Cerebellum (tissue), 5 donors: ENCODE measurements around a stretch of chr6.

DNA sequence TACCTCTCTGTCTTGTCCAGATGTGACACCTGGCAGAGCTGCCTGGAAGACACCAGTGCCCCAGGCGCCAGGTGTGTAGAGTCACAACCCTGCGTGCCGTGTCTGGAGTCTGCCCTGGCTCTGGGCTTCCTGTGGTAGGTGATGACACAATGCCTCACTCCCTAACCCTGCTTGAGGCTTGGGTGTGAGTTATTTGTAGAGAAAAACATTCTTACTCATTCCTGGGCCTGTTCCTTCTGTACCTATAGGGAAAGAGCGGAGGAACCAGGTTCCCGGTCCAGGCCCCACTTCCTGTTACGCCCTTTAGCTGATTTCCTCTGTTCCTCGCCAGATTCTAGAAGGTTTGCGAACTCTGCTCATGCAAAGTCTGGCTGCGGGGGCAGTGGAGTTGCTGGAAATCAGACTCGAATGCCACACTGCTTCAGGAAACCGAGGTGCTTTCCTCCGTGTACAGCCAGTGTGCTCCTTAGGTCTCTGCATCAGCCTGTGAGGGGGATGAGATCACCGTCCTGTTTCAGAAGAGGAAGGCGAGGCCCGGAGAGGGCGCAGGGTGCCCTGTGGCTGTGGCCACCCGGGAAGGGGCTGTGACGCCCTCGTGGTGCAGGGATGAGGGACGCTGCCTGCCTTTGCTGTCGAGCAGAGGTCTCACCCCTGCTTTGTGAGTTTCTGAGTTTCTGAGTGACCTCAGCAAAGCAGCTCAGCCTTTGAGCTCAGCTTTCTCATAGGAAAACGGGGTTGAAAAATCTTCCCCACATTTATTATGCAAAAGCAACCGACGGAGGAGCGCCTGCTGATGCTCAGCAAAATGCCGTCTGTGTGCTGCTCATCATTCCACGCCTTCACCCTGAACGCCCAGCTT is 67.0 kb upstream of the DUSP22 start:
- PRO-cap, 3 experiments: no peak in any of the 3 experiments
- RAMPAGE, long total RNA: no peak

GRCh38 chr6:347181-347691 is 44.3 kb upstream of the IRF4 start:
- PRO-cap, 3 experiments: no peak in any of the 3 experiments
- RAMPAGE, long total RNA: no peak

GRCh38 chr6:392456-393527 is 1.2 kb downstream of the IRF4 start:
- PRO-cap, 3 experiments: no peak in any of the 3 experiments
- RAMPAGE, long total RNA: no peak

DNA sequence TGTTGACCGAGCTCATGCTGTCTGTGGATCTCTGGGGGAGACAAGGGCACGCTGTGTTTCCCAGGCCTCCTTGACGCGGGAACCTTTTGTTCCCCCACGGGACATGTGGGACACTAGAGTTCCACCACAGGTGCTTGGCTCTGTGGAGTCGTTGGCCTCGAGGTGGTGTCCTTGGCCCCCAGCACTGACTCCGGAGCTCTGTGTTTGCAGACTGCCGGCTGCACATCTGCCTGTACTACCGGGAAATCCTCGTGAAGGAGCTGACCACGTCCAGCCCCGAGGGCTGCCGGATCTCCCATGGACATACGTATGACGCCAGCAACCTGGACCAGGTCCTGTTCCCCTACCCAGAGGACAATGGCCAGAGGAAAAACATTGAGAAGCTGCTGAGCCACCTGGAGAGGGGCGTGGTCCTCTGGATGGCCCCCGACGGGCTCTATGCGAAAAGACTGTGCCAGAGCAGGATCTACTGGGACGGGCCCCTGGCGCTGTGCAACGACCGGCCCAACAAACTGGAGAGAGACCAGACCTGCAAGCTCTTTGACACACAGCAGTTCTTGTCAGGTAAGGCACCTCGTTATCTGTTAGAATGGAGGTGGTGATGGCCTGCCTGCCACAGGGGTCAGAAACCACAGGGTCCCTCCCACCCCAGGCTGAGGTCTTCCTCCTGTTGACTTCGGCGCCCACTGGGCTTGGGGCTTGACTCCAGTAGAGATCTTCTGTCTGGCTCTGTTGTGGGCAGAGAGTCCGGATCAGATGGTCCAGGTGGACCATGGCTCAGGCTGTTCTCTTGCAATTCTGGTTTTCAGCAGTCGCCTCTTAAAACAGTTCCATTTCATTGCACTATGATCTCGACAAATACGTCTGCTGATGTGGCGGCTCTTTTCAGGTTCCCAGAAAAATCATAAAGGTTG is 9.9 kb downstream of the IRF4 start:
- PRO-cap, 3 experiments: no peak in any of the 3 experiments
- RAMPAGE, long total RNA: no peak

DNA sequence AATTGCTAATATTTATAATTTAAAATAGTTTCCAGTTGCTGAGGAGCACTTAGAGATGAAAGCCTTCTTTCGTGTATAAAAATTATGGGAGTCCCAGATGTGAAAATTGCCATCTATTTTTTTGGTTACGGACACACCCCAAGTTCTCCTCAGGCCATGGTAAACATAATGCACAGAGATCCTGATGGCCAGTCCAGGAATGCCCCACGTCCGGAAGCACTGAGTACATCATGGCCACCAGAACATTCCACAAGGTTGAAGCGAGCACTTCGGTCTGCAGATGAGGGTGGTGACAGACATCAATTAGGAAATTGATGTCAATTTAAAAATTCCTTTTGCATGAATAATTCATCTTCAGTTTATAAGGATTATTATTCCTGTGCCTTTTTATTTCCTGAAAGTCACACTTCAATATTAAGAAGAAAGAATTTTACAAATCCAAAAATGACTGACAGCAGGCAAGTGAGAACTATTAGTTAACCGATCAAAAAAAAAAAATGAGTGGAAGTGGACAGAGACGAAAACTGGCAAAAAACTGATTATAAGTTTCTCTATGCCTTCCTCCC is 13.2 kb upstream of the EXOC2 start:
- PRO-cap, 3 experiments: no peak in any of the 3 experiments
- RAMPAGE, long total RNA: no peak

- PRO-cap, 3 experiments: no peak in any of the 3 experiments
- RAMPAGE, long total RNA: no peak
These were observed 121.5 kb upstream of the EXOC2 start for GRCh38 chr6:814394-814862.

DNA sequence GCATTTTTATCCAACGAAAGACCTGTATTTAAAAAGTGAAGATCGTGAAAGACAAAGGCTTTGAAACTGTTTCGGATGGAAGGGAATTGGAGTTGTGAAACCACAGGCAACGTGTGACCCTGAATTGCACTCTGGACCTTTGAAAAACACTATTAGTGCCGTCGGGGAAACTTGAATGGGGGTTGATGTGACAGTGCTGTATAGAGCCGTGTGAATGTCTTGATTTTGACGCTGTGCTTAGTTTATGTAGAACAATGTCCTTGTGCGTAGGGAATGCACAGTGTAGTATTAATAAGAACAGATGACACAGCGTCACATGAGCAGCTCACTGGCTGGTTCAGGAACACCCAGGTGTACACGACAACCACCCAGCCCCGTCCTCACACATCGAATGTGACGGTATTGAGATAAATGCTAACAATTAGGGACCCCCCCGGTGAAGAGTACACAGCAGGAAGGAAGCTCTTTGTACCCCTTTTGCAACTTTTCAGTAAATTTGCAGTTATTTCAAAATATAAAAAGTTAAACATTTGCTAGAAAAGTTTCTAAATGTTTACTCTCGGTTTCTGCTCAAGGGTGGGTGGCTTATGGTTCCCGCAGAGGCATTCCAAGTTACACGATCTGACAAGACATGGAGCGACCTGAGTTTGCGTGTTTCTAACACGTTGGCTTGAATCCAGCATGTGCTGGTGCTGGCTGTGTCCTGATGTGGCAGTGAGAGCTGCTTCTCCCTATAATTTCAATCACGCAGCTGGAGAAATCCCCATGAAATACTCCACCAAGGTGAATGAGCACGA is 207.9 kb upstream of the EXOC2 start:
- PRO-cap, 3 experiments: no peak in any of the 3 experiments
- RAMPAGE, long total RNA: no peak

GRCh38 chr6:1287066-1287691 is 24.7 kb upstream of the FOXQ1 start:
- PRO-cap, 3 experiments: no peak in any of the 3 experiments
- RAMPAGE, long total RNA: no peak

DNA sequence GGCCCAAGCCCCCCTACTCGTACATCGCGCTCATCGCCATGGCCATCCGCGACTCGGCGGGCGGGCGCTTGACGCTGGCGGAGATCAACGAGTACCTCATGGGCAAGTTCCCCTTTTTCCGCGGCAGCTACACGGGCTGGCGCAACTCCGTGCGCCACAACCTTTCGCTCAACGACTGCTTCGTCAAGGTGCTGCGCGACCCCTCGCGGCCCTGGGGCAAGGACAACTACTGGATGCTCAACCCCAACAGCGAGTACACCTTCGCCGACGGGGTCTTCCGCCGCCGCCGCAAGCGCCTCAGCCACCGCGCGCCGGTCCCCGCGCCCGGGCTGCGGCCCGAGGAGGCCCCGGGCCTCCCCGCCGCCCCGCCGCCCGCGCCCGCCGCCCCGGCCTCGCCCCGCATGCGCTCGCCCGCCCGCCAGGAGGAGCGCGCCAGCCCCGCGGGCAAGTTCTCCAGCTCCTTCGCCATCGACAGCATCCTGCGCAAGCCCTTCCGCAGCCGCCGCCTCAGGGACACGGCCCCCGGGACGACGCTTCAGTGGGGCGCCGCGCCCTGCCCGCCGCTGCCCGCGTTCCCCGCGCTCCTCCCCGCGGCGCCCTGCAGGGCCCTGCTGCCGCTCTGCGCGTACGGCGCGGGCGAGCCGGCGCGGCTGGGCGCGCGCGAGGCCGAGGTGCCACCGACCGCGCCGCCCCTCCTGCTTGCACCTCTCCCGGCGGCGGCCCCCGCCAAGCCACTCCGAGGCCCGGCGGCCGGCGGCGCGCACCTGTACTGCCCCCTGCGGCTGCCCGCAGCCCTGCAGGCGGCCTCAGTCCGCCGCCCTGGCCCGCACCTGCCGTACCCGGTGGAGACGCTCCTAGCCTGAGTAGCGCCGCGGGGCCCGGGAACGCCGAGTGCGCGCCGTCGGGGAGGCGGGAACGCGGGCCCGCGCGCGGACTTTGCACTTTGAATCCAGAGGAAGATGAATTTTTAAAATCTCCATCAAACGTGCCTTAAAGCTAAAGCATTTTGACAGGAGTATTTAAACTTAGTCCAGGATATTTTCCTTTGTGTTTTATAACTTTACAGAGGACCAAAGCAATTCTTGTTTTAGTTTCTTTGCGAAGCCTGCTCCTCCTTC is 1.5 kb downstream of the FOXQ1 start:
- PRO-cap, 3 experiments: no peak in any of the 3 experiments
- RAMPAGE, long total RNA: no peak

GRCh38 chr6:1390449-1390814 is 1.1 kb downstream of the FOXF2 start:
- PRO-cap, 3 experiments: no peak in any of the 3 experiments
- RAMPAGE, long total RNA: no peak

GRCh38 chr6:1606058-1606336 is 3.7 kb upstream of the FOXC1 start:
- PRO-cap, 3 experiments: no peak in any of the 3 experiments
- RAMPAGE, long total RNA: no peak

DNA sequence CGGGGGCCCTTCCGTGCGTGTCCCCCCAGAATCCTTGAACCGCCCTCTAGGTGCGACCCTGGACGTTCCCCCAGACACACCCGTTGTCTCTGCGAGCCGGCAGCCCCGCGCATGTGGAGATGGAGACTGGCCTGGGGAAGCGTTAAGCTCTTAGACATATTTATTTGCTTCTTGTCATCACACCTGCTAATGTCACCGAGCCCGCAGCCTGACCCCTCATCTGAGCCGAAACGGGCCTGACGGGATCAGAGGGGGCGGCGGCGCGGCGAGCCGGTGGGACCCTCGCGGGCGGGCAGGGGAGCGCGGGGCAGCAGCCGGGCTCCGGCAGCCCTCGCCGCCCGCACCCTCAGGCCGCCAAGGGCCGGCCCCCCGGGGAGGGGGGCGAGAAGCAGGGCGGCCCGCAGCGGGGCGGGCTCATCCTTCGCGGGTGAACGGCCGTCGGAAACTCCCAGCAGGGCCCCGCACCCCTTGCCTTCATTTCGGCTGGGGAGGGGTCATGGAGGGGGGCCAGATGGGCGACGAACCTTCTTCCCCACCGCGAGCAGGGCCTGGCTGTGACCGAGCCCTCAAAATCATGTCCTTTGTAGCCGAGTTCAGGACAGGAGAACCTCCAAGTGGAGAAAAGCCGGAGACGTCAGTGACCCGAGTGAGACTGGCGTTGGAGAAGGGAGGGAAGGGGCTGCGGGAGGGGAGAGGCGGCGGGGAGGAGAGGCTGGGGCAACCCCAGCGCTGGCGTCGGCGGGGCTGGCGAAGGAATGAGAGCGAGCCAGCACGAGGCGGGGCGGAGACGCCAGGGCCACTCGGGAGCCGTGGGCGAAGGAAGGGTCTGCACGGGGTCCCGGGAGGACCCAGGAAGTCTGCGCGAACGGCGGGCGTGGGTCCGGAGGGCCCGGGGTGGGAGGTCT is 733 bp upstream of the FOXC1 start:
- PRO-cap, 3 experiments: no peak in any of the 3 experiments
- RAMPAGE, long total RNA: no peak

GRCh38 chr6:1611702-1612288 is 2.1 kb downstream of the FOXC1 start:
- PRO-cap, 3 experiments: no peak in any of the 3 experiments
- RAMPAGE, long total RNA: no peak

GRCh38 chr6:1613288-1613840 is 3.6 kb downstream of the FOXC1 start:
- PRO-cap, 3 experiments: no peak in any of the 3 experiments
- RAMPAGE, long total RNA: no peak

DNA sequence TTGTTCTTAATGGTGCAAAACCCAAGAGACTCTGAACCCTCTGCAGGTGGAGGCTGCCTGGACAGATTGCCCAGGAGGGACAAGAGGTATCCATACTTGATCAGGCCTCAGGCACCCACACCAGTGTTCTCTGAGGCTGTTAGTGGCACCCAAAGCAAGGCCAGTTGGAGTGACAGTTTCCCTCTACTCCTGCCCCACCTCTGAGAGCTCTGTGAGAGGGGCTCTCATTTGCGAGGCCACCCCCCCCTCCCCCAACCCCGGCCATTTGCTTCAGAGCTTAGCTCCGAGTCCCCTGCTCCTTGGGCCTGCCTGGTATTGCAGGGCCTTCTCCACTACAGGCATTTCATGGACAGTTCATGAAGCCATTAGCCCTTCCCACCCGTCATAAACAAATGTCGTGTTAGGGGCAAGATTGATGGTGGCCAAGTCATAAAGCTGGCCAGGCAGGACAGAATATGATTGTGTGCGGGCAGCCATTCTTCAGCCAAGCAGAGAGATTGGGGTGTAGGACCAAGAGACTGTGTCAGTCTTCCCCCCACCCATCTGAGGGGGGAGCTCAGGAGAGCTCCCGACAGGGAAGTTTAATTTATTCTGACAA is 7.0 kb downstream of the FOXC1 start:
- PRO-cap, 3 experiments: no peak in any of the 3 experiments
- RAMPAGE, long total RNA: no peak

- PRO-cap, 3 experiments: no peak in any of the 3 experiments
- RAMPAGE, long total RNA: no peak
These were observed 12.7 kb downstream of the FOXC1 start for GRCh38 chr6:1622346-1622893.

DNA sequence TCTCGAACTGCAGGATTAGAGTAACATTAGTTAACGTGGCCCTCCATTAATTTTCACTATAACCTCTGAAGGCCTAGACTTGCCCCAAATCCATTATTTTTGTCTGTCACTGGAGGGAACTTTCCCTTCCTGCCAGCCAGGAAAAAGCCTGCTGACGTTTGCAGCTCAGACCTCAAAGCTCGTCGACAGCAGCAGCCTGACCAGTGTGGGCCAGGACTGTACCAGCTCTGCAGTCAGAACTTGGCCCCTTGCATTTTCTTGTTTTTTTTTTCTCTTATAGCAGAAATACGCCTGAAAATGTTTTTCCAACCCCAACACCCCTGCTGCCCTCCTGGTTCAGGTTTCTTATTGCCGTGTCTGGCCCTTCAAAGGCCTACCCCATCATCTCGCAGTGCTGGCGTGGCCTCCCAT is 168.9 kb downstream of the FOXC1 start:
- PRO-cap, 3 experiments: no peak in any of the 3 experiments
- RAMPAGE, long total RNA: no peak

DNA sequence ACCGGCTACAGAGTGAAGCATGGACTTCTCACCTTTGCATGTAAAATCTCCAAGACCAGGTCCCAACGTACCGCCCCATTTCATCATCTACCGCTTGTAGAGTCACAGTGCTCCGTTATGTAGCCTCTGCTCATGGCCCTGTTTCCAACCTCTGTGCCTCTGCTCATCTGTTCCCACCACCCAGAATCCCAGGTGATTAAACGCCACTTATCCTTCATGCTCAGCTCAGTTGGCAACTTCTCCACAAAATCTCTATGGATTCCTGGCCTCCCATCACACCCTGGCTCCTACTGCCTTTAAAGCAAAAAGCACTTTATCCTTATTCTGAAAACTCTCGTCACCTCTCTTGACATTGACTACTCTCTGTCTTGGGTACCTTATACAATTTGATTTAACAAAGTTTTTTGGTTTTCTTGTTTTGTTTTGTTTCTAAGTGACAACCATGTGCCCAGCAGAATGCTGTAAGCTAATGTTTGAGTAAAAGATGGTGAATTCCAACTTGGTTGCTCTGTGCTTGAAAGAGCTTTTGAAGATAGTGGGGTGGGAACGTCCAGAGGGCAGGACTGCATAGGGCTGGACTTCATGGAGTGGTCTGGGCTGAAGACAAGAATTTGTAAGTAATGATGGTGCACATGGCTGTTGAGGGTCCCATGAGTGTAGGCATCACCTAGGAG is 238.6 kb downstream of the FOXC1 start:
- PRO-cap, 3 experiments: no peak in any of the 3 experiments
- RAMPAGE, long total RNA: no peak

- PRO-cap, 3 experiments: no peak in any of the 3 experiments
- RAMPAGE, long total RNA: no peak
These were observed 260.1 kb downstream of the FOXC1 start for GRCh38 chr6:1869361-1870577.

GRCh38 chr6:2110249-2110905 is 135.0 kb downstream of the GMDS start:
- PRO-cap, 3 experiments: no peak in any of the 3 experiments
- RAMPAGE, long total RNA: no peak